ENCODE measurements around the genes ELP4 and KIAA1549L.

- PRO-cap = bidirectional peak, plus-strand start at chr11:31509784, minus-strand start at chr11:31509622
- RAMPAGE, long total RNA, 4 experiments = start-site peak on the plus strand in 3 of 4 experiments, at chr11:31509750-31509857 at its widest, 27 to 168 reads per replicate; start-site peak on the minus strand in 3 of 4 experiments, at chr11:31509578-31509628 at its widest, 38 to 51 reads per replicate
Observed at GRCh38 chr11:31509312-31510314, at the start of gene ELP4. Gene ELP4, plus strand, starts transcription at chr11:31509767.

DNA sequence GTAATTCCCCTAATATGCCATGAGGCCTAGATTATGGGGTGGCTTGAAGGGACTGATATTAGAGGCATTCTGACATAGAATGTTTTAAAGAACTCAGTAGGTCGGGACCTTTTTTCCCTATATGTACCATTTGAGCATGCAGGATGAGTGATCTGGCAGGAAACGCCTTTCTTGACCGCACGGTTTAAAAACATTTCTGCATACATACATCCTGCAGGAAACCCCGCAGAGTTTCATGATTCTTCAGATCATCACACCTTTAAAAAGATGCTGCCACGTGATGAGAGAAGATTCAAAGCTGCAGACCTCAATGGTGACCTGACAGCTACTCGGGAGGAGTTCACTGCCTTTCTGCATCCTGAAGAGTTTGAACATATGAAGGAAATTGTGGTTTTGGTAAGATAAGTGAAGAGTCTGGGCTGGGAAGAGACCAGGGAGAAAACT, 7.3 kb downstream of the RCN1 start:
- PRO-cap = no peak
- RAMPAGE, long total RNA, 4 experiments = start-site peak on the plus strand in 2 of 4 experiments, centred at position 303 of the sequence, 18 to 29 reads per replicate

DNA sequence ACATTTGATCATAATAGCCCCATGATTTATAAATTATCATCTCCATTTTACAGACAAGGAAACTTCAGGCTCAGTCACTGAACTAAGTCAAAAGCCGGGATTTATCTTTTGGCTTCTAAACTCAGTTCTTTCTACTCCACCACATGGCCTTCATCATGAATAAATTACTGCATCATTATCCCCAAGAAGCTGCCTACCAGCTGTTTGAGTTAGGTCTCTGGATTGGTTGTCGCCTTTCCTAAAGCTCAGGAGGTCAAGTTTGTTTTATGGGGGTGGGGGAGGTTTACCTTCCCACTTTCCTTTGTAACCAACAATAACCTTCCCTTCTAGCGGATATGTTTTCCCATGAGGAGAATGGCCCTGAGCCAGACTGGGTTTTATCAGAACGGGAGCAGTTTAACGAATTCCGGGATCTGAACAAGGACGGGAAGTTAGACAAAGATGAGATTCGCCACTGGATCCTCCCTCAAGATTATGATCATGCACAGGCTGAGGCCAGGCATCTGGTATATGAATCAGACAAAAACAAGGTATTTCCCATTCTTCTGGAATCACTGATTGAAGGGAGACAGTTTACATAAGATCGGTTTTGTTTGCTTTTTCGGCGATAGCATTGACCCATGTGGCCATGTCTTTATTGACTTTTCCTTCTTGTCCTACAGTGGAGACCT, 12.2 kb downstream of the RCN1 start:
- PRO-cap = no peak
- RAMPAGE, long total RNA, 4 experiments = no peak in any of the 4 experiments

GRCh38 chr11:32432400-32433478, 2.6 kb downstream of the WT1 start:
- PRO-cap = no peak
- RAMPAGE, long total RNA, 4 experiments = no peak in any of the 4 experiments

DNA sequence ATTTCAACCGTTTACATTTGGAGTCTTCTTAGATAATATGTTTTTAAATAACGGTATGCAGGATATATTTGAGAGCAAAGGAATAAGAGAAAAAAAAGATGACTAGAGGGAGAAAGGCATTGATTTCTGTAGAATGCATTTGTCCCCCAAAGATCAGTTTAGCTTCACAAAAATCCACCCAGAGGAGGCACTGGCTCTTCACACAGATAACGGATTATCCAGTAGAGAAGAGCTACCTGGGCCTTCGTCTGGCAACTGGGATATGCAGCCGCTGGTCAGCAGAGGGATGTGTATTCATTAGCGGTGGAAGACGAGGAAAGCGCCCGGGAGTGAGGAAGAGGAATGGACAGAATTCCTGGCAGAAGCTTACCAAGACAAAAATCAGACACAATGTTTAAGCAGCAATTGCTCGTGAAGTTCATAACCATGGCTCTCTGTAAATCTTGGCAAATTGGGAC, 5.6 kb upstream of the WT1 start:
- PRO-cap = no peak
- RAMPAGE, long total RNA, 4 experiments = no peak in any of the 4 experiments

- PRO-cap = no peak
- RAMPAGE, long total RNA, 4 experiments = no peak in any of the 4 experiments
Observed at GRCh38 chr11:32892118-32892639, 432 bp upstream of the QSER1 start.

- PRO-cap = no peak
- RAMPAGE, long total RNA, 4 experiments = start-site peak on the plus strand in 1 of 4 experiments, at chr11:32932283-32932372 at its widest, 9 reads per replicate
Observed at GRCh38 chr11:32931952-32932671, 39.5 kb downstream of the QSER1 start.

DNA sequence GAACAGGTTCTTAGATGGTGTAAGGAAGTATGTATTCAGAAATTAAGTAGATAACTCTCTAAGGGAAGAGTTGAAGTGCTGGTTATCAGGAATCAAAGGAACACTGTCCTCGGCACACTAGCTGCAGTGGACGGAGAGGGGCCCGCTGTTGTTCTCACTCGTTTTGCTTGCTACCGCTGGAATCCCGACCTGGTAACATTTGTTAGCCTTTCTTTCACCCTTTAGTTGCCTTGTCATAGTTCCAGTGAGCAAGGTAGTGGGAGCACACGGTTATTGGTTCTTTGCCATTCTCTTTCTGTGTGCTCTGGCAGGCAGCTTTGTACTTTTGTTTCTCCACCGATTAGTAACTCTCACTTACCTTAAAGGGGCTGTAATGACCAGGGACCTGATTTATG, 1.7 kb downstream of the DEPDC7 start:
- PRO-cap = no peak
- RAMPAGE, long total RNA, 4 experiments = no peak in any of the 4 experiments

DNA sequence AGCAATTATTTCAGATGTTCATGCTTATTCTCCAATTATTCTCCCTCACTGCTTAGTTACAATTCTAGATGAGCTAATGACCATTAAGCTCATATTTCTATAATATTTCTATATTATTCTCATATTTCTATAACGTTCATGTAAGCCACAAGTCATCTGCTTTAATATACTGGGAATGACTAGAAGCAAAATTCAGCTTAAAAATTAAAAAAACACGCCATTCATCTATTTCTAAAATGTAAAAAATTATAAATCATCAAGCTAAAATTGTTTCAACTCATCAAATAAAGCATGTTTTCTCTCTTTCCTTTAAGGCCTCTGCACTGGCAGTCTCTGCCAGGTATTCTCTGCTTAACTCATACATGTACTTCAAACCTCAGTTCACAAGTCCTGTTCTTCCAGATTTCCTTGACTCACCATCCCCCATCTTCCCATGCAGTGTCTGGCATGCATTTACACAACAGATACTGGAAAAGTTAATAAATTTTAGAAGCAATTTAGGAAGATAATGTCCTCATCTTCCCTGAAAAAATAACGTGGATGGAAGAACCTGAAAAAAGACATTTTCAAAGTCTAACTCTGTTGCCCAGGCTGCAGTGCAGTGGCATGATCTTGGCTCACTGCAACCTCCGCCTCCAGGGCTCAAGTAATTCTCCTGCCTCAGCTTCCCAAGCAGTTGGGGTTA, 32.6 kb downstream of the CSTF3 start:
- PRO-cap = no peak
- RAMPAGE, long total RNA, 4 experiments = start-site peak on the minus strand in 1 of 4 experiments, centred at position 521 of the sequence, 5 reads per replicate

- PRO-cap = no peak
- RAMPAGE, long total RNA, 4 experiments = no peak in any of the 4 experiments
Observed at GRCh38 chr11:33160070-33160582, 1.2 kb downstream of the CSTF3 start.

DNA sequence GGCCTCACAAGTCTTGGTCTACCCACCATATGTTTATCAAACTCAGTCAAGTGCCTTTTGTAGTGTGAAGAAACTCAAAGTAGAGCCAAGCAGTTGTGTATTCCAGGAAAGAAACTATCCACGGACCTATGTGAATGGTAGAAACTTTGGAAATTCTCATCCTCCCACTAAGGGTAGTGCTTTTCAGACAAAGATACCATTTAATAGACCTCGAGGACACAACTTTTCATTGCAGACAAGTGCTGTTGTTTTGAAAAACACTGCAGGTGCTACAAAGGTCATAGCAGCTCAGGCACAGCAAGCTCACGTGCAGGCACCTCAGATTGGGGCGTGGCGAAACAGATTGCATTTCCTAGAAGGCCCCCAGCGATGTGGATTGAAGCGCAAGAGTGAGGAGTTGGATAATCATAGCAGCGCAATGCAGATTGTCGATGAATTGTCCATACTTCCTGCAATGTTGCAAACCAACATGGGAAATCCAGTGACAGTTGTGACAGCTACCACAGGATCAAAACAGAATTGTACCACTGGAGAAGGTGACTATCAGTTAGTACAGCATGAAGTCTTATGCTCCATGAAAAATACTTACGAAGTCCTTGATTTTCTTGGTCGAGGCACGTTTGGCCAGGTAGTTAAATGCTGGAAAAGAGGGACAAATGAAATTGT, 29.4 kb downstream of the HIPK3 start:
- PRO-cap = no peak
- RAMPAGE, long total RNA, 4 experiments = start-site peak on the plus strand in 1 of 4 experiments, centred at position 178 of the sequence, 40 reads per replicate

DNA sequence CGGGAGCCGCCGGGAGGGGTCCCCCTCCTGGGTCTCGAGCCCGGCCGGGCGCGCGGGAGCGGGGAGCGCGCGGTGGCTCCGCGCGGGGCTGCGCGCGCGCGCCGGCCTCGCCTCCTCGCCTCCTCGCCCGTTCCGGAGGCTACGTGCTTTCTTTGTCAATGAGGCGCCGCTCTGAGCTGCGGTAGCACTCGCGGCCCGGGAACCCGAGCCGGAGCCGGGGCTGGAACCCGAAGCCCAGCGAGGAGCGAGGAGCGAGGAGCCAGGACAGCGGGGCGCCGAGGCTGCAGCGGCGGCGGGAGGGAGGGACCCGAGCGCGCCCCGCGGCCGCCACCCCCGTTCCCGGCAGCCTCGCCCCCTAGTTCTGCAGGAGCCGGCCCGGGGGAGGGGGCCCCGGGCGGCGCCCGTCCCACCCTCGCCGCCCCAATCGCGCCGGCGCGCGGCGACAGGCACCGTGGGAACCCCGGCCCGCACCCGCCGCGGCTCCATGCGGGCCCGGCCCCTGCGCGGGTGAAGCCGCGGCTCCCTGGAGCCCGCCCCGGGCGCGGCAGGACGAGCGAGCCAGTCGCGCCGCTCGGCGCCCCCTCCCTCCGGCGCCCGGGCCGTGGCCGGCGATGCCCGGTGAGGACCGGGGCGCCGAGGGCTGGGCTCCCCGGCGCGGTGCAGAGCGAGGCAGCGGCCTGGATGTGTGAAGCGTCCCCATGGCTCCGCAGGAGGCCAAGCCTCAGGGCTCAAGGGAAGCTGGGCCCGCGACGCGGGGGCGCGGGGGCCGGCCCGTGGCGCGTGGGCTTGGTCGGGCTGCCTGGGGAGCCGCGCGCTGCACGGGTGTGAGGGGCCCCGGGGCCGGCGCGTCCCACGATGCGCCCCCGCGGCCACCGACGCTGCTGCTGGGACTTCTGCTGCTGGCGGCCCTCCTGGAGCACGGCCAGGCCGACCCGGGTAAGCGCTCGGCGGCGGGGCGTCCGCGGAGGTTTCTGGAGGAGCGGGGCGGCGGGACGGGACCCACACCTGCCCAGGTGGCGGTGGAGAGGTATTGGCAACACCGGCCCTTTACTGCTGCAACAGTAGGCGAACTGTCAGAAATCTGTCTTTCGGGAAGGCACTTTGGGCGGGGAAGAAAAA, at the start of gene KIAA1549L:
KIAA1549L (plus strand) TSS at position 155 of the 1,119 bp plus-strand sequence.
- PRO-cap = unidirectional peak, minus-strand start at position 593 of the sequence
- RAMPAGE, long total RNA, 4 experiments = no peak in any of the 4 experiments

GRCh38 chr11:33689238-33689742, 11.3 kb downstream of the C11orf91 start:
- PRO-cap = no peak
- RAMPAGE, long total RNA, 4 experiments = no peak in any of the 4 experiments

- PRO-cap = unidirectional peak, plus-strand start at chr11:33721702
- RAMPAGE, long total RNA, 4 experiments = no peak in any of the 4 experiments
Observed at GRCh38 chr11:33721265-33721937, 14.8 kb downstream of the CD59 start.

DNA sequence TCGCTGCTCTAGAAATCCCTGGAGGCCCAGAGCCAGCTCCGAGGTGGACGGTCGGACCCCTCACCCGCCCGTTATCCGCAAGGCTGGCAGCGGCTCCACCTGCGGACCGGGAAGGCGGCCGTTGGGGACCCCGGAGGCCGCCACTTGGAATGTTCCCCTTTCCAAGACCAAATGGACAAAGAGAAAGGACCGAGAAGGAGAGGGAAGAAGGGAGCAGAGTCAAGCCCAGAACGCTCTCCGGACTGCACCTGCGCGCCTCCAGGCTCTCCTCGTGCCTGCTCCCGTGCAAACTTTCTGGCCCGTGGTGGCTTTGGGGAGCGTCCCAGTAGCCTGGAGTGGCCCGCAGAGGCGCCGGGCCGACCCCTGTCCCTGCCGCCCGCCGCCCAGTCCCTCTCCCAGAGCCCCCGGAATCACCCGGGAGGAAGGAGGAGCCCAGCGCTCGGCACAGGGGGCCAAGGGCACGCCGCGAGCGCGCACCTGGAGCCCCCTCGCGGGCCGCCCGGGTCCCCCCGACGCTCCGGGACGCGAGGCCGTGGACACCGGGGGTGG, 23.0 kb downstream of the LMO2 start:
- PRO-cap = no peak
- RAMPAGE, long total RNA, 4 experiments = no peak in any of the 4 experiments

DNA sequence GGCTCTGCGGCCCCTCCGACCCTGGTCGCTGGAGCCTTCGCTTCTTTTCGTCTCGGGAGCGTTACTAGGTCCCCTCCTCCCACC, 989 bp downstream of the CAPRIN1 start:
- PRO-cap = no peak
- RAMPAGE, long total RNA, 4 experiments = no peak in any of the 4 experiments

DNA sequence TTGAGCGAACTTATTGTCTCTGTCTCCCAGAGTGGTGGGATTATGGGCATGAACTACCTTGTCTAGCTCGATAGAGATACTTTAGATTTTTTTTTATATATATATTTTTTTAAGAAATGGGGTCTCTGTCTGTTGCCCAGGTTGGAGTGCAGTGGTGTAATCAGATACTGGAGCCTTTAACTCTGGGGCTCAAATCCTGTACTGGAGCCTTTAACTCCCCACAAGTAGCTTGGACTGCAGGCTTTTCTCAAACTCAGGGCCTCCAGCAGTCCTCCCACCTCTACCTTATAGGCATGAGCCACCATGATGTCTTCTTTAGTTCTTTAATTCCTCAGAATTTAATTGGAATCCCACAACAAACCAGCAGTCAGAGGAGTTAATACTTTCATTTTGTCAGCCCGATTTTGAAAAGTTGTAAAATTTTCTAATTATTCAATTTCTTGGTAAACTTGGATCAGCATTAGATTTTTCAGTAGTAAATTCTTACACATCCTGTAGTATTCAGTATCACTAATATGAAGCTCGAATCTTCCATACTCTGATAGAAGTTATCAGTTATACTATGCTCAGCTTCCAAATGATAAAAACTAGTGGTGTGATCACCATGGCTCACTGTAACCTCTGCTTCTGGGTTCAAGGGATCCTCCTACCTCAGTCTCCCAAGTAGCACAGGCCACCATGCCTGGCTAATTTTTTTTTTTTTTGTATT, 12.2 kb upstream of the NAT10 start:
- PRO-cap = no peak
- RAMPAGE, long total RNA, 4 experiments = no peak in any of the 4 experiments

GRCh38 chr11:34275578-34275913, 82.3 kb downstream of the ABTB2 start:
- PRO-cap = no peak
- RAMPAGE, long total RNA, 4 experiments = no peak in any of the 4 experiments

DNA sequence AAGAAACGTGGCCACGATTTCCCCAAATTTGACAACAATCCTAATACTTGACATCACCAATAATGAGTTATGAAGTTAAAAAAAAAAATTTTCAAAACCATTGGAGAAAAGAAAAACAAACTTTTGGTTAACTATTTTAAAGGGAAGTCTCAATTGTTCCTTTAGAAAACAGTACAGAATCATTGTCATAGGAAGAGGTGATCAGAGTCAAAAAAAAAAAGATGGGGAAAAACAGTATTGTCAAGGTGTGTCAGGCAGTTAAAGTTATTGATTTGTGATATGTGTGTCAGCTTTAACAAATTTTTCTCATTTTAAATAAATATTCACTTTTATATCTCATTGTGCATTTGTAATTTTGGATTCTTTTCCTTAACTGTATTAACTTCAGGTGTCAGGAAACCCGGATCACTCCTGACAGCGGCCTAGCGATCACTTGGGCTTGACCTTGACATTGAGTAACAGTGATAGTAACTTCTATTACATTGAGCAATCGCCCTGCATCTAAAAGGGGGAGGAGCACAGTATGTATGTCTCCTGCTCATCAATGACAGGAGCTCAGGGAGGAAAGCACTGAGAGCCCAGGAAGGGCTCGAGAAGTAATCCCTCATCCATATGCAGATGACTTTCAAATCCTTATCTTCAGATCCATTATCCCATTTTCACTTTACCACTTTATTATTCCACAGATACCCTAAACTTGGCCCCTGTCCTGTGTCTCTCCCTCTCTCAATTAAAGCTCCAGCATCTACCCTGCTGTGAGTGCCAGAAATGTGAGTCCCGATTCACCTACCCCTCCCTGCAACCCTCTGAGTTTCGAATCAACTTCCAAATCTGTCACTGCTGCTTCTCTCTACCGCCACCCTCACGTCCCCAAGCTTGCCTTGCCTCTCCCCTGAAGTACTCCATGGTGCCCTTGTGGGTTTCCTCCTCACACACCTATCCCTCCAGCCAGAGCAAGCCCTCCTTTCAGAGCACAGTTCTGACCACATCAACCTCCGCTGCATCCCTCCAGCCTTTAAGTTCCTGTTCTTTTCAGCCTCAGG, 47.9 kb downstream of the ABTB2 start:
- PRO-cap = no peak
- RAMPAGE, long total RNA, 4 experiments = start-site peak on the minus strand in 1 of 4 experiments, centred at position 897 of the sequence, 13 reads per replicate

DNA sequence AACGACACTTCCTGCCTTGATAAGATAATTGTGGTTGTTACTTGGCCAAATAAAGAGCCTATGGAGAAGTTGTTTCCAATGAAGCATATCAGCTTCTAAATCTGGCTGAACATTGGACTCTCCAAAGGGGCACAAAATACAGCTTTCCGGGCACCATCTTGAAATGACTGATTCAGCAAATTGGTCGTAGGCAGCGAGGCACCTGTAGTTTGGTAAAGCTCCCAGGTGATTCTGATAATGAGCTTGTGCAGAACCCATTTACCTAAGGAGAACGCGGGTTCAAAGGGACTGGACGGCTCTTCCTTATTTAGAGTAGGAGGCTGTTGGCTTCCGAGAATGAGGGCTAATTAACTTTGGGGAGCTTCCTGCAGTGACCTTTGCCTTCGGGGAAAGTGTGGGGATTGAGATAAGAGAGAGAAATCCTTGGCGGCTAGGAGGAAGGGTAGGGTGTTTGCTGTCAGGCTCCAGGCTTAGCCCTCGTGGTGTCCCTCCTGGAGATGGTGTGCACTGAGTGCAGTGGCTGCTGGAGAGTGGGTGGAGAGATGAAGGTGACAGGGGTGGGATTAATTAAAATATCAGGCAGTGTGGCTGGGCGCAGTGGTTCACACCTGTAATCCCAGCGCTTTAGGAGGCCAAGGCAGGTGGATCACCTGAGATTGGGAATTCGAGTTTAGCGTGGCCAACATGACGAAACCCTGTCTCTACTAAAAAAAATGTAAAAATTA, 17.4 kb upstream of the EHF start:
- PRO-cap = bidirectional peak, plus-strand start at position 435 of the sequence, minus-strand start at position 403 of the sequence
- RAMPAGE, long total RNA, 4 experiments = no peak in any of the 4 experiments